AG09319 (cell line): Measurements from ENCODE around the gene AMN.

- RRBS: no CpG with 5 or more reads among the region's 30 CpGs
These were observed 20.2 kb downstream of the PPP2R5C start for GRCh38 chr14:101781698-101782058.

GRCh38 chr14:101813225-101813912 is 51.9 kb downstream of the PPP2R5C start:
- RRBS: no CpG with 5 or more reads among the region's 7 CpGs

DNA sequence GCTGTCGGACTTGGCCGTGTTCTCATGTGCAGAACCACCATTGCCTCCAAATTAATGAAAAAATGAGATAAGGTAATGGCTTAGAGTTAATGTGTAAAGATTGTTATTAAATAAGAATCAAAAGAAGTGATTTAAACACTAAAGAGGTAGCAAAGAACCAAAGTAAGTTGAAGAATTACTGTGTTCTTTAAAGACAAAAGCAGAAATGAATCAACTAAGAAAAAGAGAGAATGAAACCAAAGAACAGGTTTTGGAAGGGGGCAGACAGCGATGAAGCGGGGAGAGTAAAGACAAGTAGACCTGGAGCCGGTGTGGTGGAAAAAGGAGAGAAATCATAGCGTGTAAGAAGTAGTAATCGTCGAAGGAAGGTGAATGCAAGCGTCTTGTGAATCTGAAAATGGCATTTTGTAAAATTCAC is 76.4 kb downstream of the PPP2R5C start:
- RRBS: no CpG with 5 or more reads among the region's 9 CpGs

DNA sequence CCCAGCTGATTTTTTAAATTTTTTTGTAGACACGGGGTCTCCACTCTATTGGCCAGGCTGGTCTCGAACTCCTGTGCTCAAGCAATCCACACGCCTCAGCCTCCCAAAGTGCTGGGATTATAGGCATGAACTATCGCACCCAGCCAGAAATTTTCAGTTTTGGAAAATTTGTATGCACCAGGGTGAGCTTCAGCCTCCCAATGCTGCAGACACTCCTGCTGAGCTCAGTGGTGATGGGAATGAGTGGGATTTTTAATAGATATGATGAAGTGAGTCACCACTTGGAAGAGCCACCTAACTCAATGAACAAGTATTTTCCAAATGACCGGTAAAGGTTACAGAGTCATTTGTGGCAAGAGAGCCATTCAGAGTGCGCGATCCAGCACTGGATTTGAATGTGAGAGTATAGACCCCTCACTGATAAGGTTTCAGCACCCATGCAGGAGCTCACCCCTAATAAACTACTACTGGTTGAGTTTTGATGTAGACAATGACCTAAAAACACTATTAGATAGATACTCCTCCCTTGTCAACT is 100.6 kb downstream of the PPP2R5C start:
- RRBS: no CpG with 5 or more reads among the region's 7 CpGs

- RRBS: no CpG with 5 or more reads among the region's 16 CpGs
These were observed 99.8 kb upstream of the DYNC1H1 start for GRCh38 chr14:101864466-101865060.

GRCh38 chr14:102039296-102040000 is 47.4 kb downstream of the HSP90AA1 start:
- RRBS: no CpG with 5 or more reads among the region's 23 CpGs

GRCh38 chr14:102063050-102063507 is 23.8 kb downstream of the HSP90AA1 start:
- RRBS: no CpG with 5 or more reads among the region's 13 CpGs

DNA sequence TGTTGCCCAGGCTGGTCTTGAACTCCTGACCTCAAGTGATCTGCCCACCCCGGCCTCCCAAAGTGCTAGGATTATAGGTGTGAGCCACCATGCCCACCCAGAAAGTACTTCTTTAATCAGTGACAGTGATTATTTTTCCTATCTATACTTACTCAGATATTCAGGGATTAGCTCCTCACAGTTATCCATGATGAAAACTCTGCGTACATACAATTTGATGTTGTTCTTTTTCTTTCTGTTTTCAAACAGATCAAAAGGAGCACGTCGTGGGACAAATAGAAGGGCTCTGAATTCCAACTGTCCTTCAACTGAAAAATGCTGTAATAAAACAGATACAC is 2.6 kb downstream of the HSP90AA1 start:
- RRBS: no CpG with 5 or more reads among the region's 4 CpGs

GRCh38 chr14:102313978-102314830 is 5.3 kb upstream of the ZNF839 start:
- RRBS: under 1% methylated on average over 8 of the region's 56 CpGs

GRCh38 chr14:102321323-102322070 is 2.0 kb downstream of the ZNF839 start:
- RRBS: no CpG with 5 or more reads among the region's 11 CpGs

GRCh38 chr14:102408260-102409353 is 45.9 kb downstream of the TECPR2 start:
- RRBS: no CpG with 5 or more reads among the region's 8 CpGs

DNA sequence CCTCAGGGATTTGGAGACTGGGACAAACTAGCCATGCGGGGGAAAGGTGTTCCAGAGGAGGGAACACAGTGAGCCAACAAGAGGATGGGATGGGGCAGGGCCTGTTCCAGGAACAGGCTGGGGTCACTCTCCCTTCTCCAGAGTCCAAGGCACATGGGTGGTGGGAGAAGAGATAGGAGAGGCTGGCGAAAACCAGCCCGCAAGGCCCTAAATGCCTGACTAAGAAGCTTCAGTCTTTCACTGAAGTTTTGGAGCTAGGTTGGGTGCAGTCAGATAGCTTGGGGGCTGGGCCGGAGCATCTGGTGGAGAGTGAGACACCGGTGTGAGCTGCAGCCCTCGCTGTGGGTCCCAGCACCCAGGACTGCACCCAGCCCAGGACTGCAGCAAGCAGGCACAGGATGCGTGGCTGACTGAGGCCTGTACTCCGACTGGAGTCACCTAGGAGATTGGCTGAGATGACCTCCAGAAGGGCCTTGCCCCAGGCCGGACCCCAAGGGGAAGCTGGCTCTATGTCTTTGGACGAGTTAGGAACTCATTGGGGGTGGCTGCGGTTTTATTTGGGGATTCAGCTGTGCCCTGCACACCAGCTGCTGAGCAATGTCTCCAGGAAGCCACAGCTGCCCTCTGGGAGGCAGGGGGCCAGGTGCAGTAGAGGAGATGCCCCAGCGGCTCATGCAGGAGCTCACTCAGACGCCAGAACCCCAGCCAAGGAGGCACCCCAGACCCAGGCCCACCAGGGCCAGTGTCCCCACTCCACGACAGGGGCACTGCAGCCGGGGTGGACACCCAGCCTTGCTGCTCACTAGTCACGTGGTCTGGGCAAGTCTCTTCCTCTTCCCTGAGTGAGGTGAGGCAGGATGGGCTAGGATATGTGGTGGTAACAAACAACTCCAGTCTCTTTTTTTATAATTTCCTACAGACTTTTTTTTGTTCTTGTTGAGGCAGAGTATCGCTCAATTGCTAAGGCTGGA is 31.9 kb upstream of the RCOR1 start:
- RRBS: no CpG with 5 or more reads among the region's 17 CpGs

- RRBS: no CpG with 5 or more reads among the region's 14 CpGs
These were observed 2.6 kb downstream of the TRAF3 start for GRCh38 chr14:102779626-102780408.

- RRBS: no CpG with 5 or more reads among the region's 9 CpGs
These were observed 26.0 kb downstream of the TRAF3 start for GRCh38 chr14:102802990-102803818.

GRCh38 chr14:102817803-102818314 is 40.6 kb downstream of the TRAF3 start:
- RRBS: no CpG with 5 or more reads among the region's 6 CpGs

- RRBS: 7% methylated on average over 13 of the region's 63 CpGs
These were observed at the start of gene AMN for GRCh38 chr14:102922057-102923193. Gene AMN (plus strand): TSS chr14:102922663.

- RRBS: 24% methylated on average over 3 of the region's 57 CpGs
These were observed 8.5 kb downstream of the AMN start for GRCh38 chr14:102930542-102931715.

- RRBS: no CpG with 5 or more reads among the region's 10 CpGs
These were observed 5.0 kb downstream of the CDC42BPB start for GRCh38 chr14:103052292-103052819.

- RRBS: 5% methylated on average over 15 of the region's 26 CpGs
These were observed 9.1 kb upstream of the LBHD2 start for GRCh38 chr14:103074806-103075431.

DNA sequence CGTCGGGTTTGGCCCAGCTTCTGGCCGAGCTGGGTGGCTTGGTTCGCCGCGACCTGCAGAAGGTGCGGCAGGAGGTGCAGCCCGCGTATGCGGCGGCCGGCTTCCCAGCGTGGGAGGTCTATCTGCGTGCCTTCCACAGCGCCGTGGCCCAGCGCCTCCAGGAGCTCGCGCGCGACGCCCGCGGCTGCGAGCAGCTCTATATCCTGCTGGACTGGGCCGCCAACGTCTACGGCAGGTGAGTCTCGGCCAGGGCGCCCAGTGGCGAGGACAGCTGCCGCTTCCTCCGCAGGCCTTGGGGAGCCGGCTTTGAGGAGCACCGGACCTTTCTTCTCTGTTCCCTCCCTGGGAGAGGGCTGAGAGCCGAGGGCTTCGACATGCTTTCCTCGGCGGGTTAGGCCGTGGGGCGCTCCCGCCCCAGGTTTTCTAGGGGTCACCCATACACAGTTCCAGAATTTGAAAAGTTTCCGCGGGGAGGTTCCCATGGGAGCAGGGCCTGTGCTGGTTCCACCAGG is 8.1 kb downstream of the EXOC3L4 start:
- RRBS: no CpG with 5 or more reads among the region's 44 CpGs